ENCODE results near the gene VIP.

DNA sequence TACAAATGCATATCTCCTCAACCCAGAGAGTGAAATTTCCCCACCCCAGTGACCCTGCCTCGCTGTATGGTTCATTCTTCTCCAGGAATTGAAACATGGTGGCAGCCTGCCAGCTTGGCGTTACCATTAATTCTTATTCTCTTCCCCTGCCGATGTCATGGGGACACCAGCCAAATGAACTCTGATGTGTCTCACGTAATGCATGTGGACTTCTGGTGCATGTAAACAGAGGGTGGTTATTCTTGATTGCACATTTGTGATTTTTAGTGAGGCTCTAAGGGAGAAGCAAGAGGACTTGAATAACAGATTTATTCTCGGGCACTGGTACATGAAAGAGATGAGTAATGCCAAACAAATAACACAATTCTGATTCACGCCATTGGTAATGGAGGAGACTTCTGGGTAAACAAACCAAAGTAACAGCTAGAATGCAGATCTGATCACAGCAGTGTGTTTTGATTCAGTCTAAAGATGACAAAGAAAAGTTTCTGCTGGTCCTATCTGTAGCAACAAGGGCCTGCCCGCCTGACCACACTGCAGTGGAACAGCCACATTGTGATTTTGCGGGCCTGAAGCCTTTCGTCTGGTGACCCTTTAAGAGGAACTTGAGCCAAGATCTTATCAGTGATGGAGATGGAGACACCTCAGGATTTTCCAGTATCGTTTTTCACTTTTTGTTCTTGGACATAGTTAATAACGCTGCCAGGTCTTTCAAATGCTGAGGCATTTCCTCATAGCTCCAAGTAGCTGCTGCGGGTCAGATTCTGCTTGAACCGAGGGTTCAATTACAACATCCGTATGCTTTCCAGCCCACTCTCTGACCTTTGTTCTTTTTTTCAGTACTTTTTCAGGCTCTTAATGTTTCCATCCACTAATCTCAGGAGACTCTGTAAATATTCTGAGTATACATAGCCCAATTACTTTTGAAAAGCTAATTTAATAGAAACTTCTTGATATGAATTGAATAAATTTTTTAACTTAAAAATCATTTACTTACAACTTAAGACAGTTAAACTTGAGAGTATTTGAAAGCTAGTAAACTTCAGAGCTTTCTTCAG is 171.7 kb upstream of the AKAP12 start:
- RRBS, 2 experiments = no CpG with 5 or more reads among the region's 14 CpGs

GRCh38 chr6:151101446-151101896 is 138.3 kb upstream of the AKAP12 start:
- RRBS, 2 experiments = no CpG with 5 or more reads among the region's 3 CpGs

- RRBS, 2 experiments = no CpG with 5 or more reads among the region's 7 CpGs
These were observed 73.2 kb downstream of the AKAP12 start for GRCh38 chr6:151312765-151313664.

DNA sequence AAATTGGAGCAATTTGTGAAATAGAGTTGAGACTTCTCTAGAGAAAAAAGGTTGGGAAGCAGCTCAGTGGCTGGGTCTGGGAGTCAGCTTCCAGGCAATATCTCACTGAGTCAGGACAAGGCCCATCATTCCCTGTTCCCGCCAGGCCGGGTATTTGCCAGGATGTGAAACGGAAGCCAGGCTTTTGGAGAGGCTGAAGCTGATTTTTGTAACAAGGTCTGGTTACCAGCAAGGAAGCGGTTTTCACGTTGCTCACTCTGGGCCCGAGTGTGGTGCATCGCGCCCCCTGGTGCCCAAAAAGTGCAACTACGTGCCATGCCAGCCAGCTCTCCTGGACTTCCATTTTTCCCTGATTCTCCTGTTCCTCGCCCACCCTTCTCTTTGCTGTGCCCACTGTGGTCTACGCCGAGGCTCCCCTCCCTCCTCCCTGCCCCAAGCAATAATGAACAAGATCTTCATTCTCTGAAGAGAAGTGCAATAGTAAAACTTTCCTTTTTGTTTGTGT is 67.2 kb downstream of the ZBTB2 start:
- RRBS, 2 experiments = no CpG with 5 or more reads among the region's 12 CpGs

GRCh38 chr6:151389892-151389998 is 1.6 kb downstream of the ZBTB2 start:
- RRBS, 2 experiments = no CpG with 5 or more reads among the region's 7 CpGs

DNA sequence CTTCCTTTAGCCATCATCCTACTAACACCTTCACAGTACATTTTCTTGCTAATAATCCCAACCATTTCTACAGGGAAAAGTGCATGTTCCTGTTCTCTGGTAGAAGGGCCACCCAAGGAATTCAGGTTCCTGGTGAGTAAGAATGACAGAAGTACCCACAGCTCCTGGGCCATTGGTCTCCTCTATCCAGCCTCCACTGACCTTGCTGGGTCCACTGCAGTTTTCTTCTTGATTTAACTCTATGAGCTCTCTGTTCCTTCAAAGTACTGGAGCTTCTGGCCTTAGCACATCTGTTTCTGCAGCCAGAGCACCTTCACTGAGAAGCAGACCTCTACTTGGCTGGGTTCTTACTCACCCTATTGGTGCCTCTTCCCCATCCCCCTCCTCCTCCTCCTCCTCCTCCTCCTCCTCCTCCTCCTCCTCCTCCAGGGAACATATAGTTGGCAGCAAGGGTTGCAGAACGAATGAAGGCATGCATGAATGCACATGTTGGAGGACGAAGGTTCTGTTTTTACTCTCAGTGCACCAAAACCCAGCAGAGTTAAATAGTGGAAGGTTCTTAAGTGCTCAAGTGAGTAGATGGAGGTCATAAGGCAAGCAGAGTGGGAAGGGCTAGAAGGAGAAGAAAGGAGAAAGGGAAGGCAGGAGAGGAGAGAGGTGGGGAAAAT is 141.0 kb upstream of the ESR1 start:
- RRBS, 2 experiments = no CpG with 5 or more reads among the region's 2 CpGs

- RRBS, 2 experiments = no CpG with 5 or more reads among the region's 7 CpGs
These were observed 91.1 kb upstream of the ESR1 start for GRCh38 chr6:151716353-151716888.

DNA sequence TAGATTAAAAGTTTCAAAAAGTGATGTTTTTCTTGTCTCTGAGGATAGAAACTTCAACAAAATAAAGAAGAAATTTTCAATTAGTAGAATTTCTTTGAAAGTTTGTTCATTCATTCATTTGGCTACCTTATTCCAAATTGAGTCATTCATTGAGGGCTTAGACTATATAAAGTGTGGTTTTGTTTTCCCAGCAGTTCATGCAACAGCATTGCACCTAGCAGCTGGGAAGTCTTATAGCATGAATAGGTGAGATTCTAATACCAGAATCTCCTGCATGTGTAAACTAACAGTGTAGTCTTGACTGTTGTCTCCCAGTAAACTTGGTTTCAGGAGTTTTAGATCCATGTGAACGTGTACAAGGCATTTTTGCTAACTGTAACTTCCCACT is 7.1 kb downstream of the ESR1 start:
- RRBS, 2 experiments = no CpG with 5 or more reads among the region's 1 CpG

- RRBS, 2 experiments = no CpG with 5 or more reads among the region's 8 CpGs
These were observed 321.0 kb downstream of the SYNE1 start for GRCh38 chr6:152316078-152316565.

DNA sequence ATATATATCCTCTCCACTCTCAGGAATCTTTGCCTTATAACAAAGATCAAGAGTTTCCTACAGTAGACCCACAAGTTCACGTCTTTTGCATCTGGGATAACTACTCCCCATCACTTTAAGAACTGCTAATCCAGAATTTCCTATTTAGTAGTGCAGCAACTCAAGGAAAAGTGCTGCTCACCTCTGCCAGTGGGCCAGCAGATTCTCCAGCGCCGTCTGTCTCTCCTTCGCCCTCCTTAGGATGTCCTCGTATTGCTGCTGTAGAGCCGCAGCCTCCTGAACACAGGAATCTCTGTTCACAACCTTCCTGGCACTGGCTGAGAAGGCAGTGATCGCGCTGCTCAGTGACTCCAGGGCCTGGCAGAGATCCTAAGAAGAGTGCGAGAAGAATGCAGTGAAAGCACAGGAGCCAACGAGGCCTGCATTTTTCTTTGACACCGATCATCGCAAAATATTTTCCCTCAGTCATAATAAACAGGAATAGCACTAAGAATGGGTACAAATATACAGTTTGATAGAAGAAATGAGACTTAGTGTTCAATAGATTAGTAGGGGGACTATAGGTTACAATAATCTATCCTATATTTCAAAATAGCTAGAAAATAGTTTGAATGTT is 209.0 kb downstream of the SYNE1 start:
- RRBS, 2 experiments = no CpG with 5 or more reads among the region's 12 CpGs

- RRBS, 2 experiments = no CpG with 5 or more reads among the region's 5 CpGs
These were observed 165.7 kb downstream of the SYNE1 start for GRCh38 chr6:152471477-152471828.

DNA sequence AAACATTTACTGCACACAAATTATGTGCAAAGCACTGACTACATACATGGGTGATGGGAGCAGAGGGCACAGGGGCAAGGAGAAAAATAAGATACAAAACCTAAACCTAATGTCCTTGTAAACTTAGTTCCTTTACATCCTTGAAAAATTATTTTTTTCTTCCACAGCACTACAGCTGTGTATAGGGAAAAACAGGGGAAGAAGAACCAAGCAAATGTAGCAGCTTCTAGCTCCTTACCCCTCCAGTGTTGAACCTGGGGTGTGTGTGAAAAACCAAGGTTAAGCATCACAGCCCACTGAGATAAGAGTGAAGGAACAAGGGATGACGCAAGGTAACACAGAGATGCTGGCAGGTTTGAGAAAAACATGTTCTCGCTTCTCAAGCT is 71.2 kb downstream of the SYNE1 start:
- RRBS, 2 experiments = no CpG with 5 or more reads among the region's 2 CpGs

DNA sequence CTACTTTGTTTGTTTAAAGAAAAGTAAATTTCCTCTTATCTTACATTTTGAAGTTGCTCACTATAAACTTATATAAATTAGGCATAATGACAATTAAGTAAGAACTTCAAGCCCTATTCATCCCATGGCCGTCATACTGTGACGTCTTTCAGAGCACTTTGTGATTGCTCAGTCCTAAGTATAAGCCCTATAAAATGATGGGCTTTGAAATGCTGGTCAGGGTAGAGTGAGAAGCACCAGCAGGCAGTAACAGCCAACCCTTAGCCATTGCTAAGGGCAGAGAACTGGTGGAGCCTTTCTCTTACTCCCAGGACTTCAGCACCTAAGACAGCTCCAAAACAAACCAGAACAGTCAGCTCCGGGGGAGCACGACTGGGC is at the start of gene VIP:
Gene VIP (plus strand): TSS at position 219 of the 378 bp plus-strand sequence.
- RRBS, 2 experiments = no CpG with 5 or more reads among the region's 4 CpGs

- RRBS, 2 experiments = no CpG with 5 or more reads among the region's 8 CpGs
These were observed 7.8 kb downstream of the FBXO5 start for GRCh38 chr6:152974745-152975761.

- RRBS, 2 experiments = no CpG with 5 or more reads among the region's 10 CpGs
These were observed 100.8 kb downstream of the OPRM1 start for GRCh38 chr6:154139698-154140335.

DNA sequence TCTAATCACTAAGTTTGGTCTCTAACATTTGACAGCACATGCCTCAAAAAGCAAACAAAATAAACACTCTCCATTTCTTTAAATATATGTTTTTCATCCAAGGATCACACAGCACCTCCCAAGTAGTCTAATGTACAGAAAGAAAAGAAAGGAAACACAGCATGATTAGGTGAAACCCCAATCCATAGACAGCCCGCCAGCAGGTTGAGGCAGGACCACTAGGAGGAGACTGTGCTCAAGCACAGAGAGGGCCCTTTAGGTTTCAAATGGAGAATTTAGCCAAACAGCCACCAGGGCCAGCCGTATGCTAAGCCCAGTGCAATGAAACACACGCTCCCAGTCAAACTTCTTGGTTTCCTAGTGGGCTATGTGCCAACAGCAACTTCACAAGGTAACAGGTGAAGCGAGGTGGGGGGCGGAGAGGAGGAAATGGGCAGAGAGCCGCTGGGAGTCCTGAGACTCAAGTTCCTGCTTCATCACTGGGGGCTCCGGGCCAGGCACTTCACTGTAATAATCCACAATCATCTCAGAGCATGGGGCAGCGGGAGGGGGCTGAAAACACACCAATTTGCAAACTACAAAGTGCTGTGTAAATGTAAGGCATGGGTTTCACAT is 117.1 kb downstream of the OPRM1 start:
- RRBS, 2 experiments = no CpG with 5 or more reads among the region's 8 CpGs

DNA sequence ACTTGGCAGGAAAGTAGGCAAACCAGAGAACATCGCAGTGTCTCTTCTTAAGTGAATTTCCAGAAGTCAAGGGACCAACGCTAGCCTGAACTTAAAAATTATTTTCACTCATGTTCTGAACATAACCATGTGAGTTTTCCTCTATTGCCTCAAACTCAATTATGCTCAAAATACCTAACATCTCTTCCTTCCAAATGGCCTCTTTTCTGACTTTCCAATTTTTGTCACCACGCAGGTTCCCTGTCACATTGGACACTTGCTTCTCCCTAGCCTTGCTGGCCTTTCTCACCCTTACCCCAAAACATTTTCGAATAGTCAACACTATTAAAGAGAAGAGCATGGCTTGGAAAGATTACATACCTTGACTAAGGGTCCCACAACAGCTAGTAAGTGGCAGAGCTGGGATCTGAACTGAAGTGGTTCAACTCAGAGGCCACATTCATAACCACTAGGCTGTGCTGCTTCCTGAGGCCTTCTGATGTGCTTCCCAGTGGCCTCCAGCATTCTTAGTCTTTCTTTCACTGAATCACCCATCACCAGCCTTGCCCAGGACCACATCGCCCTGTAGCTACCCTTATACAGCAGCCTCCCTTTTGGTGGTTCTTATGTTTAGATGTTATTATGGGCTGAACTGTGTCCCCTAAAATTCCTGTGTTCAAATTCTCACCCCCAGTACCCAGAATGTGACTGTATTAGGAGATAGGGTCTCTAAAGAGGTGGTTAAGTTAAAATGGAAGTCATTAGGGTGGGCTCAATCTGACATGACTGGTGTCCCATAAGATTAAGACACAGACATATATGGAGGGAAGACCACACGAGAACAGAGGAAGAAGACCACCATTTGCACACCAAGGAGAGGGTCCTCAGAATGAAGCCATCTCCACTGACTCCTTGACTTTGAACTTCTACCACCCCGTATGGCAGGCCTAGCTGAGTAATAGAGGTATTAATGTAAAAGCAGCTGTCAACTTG is 60.6 kb upstream of the IPCEF1 start:
- RRBS, 2 experiments = no CpG with 5 or more reads among the region's 7 CpGs

DNA sequence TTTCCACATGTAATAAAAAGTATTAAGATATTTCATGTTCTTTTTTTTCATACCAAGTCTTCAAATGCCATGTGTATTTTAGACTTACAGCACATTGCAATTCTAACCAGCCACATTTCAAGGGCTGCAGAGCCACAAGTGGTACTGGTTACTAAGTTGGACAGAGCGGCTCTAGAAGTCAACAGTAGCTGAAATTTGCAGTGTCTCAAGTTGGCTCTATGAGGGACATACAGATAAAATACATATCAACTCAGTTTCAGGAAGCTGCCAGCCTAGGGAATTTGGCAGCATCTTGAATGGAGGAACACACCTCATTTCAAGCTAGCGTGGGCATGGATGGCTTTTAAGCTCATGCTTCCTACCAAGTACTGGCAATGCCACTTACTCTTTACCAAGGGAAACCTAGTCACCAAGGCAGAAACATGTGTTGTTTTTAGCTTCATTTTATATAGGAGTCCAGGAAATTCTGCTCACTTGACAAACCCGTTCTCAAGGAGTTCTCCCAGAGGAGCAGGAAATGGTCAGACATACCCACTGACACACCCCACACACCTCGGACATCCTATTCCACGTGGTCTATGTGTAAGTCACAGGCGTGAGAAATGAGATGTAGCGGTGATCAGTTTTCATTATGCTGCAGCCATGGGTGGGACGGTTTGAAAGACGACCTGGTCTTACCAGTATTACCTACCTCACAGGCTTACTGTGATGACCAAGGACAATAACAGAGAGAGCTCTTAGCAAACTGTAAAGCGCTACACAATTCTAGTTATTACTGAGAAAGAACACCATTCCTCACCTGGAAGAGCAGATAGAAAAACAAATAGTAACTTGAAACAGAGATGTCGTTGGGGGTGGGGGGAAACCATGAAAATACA is 2.0 kb downstream of the CNKSR3 start:
- RRBS, 2 experiments = no CpG with 5 or more reads among the region's 11 CpGs

GRCh38 chr6:155077002-155077792 is 82.1 kb downstream of the TIAM2 start:
- RRBS, 2 experiments = no CpG with 5 or more reads among the region's 9 CpGs

- RRBS, 2 experiments = no CpG with 5 or more reads among the region's 5 CpGs
These were observed 133.3 kb downstream of the TIAM2 start for GRCh38 chr6:155128405-155128922.